PFSK-1 (cell line): ENCODE results near the genes LYL1, MRI1 and NANOS3.

- RRBS: 50% methylated on average over 2 of the region's 33 CpGs
These were observed 870 bp upstream of the RTBDN start for GRCh38 chr19:12835184-12835713.

DNA sequence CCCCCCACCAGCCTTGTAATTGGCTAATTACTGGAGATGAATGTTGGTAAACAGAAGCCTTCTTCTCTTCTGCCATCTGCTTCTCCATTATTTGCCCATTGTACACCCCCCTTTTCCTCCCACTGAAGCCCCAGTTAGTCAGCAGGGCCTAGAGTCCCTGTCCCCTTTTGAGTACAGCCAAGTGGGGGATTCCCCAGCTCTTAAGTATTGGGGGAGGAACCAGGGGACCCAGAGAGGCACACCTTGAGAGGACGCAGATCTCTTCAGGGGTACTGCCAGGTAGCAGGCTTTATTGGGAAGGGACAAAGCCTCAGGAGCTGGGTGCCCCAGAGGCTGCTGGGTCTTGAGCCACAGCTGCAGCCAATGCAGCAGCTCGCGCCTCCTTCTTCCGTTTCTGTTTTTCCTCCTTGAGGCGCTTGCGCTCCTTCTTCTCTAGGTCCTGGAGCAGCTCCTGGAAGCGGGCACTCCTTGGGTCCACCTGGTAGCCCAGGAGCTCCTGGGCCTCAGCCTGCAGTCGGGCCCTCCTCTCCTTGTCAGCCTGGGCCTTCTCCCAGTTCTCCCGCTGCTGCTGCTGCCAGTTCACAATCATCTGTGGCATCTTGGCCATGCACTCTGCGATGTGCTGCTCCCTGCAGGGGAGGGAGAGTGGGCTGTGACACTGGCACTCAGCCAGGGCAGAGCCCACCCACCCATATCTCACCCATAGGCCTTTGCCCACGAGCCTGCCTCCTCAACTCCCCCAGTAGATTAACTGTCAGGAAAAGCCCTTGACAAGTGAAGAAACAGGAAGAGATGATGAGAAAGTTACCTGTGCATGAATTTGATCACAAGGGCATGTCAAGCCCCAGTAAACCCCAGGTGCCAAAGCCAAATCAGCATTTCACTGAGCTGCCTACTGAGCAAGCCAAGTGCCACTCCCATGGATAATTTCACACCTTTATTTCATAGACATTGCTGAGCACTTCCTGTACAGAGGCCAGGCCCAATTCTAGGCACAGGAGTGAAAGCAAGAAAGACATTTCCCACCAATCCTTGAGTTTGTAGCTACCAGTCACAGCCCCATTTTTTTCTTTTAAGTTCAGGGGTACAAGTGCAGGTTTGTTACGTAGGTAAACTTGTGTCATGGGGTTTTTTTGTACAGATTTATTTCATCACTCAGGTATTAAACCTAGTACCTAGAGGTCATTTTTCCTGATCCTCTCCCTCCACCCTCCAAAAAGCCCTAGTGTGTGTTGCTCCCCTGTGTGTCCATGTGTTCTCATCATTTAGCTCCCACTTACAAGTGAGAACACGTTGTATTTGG, 2.7 kb downstream of the GADD45GIP1 start:
- RRBS: no CpG with 5 or more reads among the region's 13 CpGs

GRCh38 chr19:13007450-13008245, 12.4 kb downstream of the NFIX start:
- RRBS: no CpG with 5 or more reads among the region's 17 CpGs

DNA sequence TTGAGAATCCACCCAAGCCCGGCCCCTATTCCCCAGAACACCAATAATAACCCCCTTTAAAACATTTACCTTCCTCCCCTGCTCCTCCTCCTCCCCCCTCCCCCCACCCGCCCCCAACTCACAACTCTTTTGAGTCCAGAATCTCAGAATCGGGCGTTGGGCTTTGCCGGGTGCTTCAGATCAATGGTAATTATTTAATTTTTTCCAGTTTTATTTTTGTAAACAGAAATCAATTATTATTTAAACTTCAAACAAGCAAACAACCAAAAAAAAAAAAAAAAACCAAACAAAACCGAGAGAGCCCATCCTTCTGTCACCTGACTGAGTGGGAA, 28.5 kb downstream of the NFIX start:
- RRBS: no CpG with 5 or more reads among the region's 6 CpGs

- RRBS: no CpG with 5 or more reads among the region's 5 CpGs
These were observed 38.9 kb downstream of the NFIX start for GRCh38 chr19:13034024-13034667.

DNA sequence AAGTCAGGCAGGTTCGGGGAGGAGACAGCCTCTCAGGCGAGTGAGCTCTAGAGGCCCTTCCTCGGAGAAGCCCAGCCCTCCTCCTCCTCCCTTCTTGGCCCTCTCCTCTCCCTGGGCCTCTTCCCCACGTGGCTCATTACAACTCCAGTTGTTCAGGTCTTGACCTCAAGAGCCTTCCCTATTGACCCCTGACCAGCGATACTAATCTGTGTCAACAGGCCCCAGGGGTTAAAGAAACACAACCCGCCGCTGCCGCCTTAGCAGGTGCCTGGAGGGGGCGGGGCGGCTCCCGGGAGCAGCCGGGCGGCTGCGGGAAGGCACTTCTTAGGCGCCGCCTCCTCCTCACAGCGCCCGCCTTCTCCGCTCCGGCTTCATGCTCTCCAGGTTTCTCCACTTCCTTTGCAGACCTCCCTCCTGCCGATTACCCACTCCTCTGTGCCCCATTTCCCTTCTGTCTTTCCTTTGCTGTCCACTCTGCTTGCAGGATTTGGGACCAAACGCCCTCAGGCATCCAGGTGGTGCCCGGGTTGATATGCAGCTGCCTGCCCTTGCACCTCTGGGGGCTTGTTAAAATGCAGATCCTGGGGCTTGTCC, 51.0 kb downstream of the LYL1 start:
- RRBS: 3% methylated on average over 9 of the region's 23 CpGs

DNA sequence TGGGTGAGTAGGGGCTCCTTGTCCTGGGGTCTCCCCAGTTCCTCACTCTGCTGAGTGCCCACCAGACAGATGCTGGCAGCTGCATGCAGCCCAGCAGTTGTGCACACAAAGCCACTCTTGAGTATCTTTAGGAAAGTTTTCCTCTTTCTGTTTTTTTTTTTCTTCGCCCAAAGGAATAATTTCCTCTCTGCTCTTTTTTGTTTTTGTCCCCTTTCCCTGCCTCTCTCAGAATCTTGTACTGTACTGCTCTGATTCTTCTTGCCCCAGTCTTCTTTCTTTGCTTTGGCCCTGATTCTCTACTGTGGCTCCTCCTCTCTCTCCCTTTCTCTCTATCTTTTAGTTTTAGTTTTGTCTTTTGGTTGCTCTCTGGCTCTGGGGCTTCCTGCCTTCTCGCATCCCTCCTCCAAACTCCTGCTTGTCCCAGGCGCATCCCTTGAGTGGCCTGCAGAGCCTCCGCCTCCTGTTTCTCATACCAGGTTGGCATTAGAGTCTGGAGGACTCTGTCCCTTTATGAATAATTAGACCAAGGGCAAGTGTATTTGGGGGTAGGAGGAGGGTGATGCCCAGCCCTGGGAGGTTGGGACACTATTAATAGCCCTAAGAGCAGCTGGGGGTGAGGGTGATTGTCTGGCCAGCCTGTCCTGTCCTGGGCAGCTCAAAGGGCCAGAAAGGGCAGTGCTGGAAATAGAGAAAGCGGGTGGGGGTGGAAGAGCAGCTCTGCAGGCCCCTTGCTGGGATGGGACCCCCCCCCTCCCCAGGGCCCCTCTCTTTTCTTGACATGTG, 39.1 kb downstream of the LYL1 start:
- RRBS: no CpG with 5 or more reads among the region's 5 CpGs

- RRBS: no CpG with 5 or more reads among the region's 5 CpGs
These were observed 20.3 kb downstream of the LYL1 start for GRCh38 chr19:13082300-13082742.

GRCh38 chr19:13097335-13098259, 5.1 kb downstream of the LYL1 start:
- RRBS: 86% methylated on average over 18 of the region's 71 CpGs

- RRBS: no CpG with 5 or more reads among the region's 12 CpGs
These were observed 1.2 kb downstream of the LYL1 start for GRCh38 chr19:13101195-13102136.

DNA sequence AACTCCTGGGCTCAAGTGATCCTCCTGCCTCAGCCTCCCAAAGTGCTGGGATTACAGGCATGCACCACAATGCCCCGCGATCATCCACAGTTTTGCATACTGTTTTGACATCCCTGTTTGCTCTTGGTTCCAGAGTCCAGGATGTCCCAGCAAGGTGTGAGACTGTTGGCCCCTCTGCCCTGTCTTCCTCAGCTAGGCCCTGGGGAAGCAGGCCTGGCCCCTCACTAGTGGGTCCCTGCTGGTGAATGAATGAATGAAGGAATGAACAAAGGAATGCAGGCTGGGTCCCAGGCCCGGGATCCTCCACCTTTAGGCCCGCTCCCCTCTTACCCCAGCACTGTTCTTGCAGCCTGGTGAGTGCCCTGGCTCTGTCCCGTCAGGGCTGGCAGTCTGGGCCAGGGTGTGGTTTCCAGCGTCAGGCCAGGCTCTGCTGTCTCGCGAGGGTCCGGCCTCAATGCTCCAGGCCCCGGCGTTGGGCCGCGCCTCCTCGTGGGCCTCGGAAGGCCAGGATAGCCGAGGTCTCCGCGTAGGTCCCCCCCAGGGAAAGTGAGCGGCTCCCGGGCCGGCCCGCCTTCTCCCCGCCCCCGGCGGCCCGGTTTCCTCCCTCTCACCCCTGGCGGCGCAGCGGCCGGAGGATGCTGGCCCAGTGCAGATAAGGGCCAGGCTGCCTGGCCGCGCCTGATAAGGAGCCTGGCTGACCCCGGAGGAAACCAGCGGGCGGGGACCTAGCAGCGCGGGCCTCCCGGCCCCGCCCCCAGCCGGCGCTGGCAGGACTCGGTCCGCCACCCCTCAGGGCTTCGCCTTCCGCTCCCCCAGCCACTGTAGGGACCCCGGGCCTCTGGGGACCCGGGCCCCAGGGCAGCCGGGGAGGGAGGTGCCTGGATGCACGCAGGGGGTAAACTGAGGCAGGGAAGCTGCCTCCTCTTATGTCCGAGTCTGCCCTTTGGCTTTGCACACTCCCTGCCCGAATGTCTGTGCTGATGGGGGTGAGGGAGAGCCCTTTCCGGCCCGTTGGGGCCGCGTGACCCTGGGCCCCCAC, at the start of gene LYL1:
Gene LYL1 (minus strand): TSS at position 658 of the 1,039 bp plus-strand sequence.
- RRBS: 83% methylated on average over 29 of the region's 55 CpGs

DNA sequence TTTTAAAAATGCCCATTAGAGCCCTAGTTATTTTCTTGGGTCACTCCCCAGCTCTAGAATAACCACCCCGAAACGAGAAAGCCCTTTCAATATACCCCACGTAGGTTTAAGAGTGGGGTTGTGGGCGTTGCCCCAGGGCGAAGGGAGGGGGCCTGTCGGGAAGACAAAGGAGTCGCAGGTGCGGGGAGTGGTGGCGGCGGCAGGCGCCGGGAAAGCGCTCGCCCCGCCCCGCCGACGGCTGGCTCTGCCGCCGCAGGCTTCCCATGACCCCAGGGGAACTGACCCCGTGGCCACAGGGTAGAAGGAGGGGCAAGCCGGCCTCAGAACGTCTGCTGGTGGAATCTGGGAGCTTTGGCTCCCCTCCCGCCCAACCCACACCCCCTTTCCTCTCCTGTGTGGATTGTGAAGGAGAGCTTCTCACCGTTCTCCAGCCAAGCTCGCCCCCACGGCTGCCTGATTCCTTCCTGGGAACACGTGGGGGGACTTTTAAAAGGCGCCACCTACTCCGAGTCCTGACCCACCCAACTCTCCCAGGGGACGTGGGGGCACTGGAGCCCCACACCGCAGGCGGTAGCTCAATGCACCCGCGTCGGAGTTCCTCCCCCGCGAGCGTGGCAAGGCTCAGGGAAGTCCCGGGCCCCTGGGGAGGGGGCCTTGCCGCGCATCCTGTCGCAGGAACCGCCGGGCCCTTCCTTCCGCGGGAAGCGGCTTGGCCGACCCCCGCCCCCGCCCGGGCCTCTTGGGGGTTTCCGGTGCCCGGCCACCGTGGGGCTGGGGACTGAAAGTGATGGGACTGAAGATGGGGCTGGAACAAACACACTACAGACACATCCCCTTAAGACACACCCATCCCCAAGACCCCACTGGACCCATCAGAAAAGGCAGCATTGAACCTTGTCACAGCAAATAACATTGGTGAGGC, 5.5 kb downstream of the IER2 start:
- RRBS: 1% methylated on average over 22 of the region's 55 CpGs

DNA sequence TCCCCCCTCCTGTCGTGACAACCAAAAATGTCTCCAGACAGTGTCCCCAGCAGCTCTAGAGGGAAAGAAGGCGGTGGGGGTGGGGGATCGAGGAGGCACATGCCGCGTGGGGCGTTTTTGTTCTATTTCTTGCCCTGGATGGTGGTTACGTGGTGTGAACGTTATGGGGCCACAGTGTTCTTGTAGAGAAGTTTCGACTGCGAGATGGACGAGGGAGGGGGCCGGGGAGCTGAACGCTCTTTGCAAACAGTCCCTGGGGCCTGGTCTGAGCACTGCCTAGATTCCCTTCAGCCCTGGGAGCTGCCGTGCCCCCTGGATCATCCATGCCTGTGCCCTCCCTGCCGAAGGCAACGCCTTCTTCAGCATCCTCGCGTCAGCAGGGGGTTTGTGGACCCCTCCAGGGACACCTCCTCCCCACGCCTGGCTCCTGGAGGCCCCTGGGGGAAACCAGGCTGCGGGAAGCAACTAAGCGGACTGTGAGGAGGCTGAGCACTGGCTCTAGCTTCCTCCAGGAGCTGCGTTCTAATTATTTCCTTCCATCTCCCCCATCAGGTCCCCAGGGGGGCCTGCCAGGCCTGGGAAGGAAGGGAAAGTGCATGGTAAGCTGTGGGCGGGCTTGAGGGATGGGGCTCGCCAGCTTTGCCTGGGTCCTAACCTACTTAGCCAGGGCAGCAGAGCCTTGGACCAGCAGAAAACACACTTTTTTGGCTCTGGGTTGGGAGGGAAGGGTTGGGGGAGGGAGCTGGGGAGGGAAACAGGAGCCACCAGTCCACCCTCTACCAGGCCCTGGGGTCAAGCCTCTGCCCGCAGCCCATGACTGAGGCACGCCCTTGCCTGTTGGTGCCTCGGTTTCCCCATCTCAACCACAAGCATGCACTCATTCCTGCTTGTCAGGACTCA, 131.6 kb downstream of the IER2 start:
- RRBS: no CpG with 5 or more reads among the region's 27 CpGs

- RRBS: 83% methylated on average over 20 of the region's 29 CpGs
These were observed 148.8 kb downstream of the IER2 start for GRCh38 chr19:13299031-13299479.

GRCh38 chr19:13764038-13765310, at the start of gene MRI1:
Gene MRI1, plus strand, starts transcription at chr19:13764522.
- RRBS: under 1% methylated on average over 37 of the region's 114 CpGs

GRCh38 chr19:13794853-13795212, 410 bp upstream of the ZSWIM4 start:
- RRBS: under 1% methylated on average over 11 of the region's 27 CpGs

GRCh38 chr19:13813154-13813632, 17.9 kb downstream of the ZSWIM4 start:
- RRBS: no CpG with 5 or more reads among the region's 2 CpGs

DNA sequence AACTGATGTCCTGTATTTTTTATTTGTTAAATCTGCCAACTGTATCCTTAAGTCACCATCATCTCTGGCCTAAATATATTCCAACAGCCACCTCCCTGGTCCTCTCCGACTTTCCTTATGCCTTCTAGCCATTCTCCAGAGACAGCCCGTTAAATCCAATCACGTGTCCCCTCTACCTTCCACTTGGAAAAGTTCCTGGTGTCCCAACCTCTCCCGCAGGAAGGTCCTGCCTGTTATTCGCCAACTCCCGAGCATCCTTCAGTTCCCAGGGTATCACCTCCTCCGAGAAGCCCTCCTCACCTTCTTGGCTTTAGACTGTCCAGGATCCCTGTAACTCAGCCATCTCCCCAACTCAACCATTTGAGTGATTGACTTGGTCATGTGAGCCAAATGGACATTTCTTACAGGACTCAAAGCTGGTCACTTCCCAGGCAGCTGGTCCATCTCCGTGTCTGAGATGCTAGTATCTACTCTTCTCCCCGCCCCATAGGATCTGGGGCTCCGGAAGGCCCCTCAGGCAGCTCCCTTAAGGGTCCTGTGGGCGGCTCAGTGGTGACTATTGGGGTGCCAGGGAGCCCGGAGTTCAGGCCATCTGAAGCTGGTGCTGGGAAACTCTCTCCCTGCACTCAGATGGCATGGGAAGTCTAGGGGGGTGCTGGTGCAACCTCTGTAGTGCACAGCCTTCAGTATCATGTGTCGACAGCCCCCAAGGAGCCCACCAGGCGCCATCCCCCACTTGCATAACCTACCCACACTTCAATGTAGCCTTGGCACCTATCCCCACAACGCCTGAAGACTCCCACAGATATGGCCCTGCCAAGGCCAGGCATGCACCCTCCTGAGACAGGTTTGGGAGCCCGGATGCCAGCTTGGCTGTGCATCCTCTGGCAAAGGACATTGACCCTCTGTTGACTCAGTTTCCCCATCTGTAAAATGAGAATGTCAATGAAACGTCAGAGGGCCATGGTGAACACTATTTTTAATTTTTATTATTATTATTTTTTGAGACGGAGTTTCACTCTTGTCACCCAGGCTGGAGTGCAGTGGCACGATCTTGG, 27.8 kb upstream of the NANOS3 start:
- RRBS: 87% methylated on average over 2 of the region's 19 CpGs

GRCh38 chr19:13877003-13877213, at the start of gene NANOS3:
Gene NANOS3, plus strand, starts transcription at chr19:13877134.
- RRBS: no CpG with 5 or more reads among the region's 1 CpG

- RRBS: 89% methylated on average over 6 of the region's 27 CpGs
These were observed 8.1 kb downstream of the NANOS3 start for GRCh38 chr19:13884726-13885738.